Daoy (cell line): ENCODE measurements around a stretch of chr20.

GRCh38 chr20:57682315-57683147, 27.3 kb downstream of the PMEPA1 start:
- RAMPAGE, long total RNA, result no peak

DNA sequence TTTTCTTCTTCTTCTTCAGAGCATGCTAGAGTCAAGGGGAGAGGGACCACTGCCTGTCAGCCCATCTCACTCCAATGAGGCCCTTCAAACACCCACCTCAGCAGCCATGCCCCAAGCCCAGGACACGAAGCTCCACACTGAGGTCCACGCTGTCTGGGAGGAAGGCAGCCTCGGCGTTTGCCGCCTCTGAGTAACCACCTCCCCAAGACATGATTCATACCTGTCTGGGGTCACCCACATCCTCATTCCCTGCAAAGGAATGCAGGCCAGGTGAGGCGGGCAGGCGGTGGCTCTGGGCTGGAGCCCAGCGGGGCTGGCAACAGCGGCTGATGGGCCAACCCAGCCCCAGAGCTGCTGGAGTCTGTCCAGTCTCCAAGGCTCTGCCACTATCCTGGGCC, 14.9 kb downstream of the PMEPA1 start:
- RAMPAGE, long total RNA, result no peak

DNA sequence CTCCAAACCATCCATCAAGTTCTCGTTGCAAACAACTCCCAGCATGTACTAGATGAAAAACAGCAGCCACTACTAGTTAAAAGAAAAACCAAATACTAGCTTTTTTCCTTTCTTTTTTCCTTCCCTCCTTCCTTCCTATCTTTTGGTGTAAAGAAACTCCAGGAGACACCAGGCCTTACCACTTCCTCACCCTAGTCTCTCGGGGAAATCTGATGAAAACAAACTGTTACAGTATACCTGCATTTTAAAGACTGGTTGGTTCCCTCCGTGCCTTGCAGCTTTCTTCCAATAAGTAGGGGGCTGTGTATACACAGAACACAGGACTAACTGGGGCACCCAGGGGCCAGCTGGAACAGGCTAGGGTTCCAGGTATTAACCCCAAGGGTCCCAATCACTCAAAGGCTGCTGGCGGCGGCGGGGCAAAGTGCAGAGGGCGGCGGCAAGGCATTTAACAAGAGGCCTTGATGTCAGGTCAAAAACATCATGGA, 2.7 kb downstream of the PMEPA1 start:
- RAMPAGE, long total RNA, result no peak

DNA sequence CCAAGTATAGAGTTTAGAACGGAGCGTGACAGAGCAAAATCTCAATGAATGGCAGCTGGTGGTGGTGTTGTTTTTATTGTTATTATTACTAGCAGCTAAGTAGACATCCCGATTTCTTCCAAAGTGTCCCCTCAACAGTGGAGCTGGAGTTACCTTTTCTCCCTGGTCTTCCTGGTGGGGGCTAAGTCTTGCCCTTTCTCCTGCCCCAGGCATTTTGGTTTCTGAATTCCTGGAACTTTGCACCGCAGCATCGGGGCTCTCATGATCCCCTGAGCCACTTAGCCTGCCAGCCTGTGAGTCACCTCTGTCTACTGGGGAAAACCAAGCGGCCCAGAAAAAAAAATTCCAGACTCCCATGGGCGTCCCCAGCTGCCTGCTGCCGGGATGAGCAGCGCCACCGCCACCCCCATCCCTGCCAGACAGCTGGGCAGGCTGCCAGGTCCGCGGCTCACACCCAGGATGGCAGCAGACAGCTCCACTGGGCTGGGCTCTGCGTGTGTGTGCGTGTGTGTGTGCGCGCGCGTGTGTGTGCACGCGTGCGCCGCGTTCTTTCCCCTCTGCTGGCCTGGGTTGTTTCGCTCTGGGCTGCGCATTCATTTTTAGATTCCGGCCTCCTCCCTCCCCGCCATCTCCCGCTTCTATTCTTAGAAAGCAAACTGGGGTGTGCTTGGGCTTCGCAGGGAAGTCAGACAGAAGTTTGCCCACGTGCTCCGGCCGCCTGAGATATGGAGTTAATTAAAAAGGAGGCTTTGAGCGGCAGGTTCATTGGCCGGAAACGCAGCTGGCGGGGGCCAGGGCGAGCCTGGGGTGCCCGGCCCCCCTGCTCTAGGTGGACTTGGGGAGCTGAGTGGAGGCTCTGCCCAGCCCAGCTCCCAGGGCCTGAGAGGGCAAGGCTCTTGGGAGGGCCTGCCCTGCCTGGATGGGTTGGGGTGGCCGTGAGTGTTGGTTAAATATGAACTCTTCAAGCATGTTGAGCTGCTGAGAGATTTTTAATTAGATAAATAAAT, 38.9 kb upstream of the PMEPA1 start:
- RAMPAGE, long total RNA, result no peak

GRCh38 chr20:58039432-58040288, 111.0 kb upstream of the C20orf85 start:
- RAMPAGE, long total RNA, result no peak

DNA sequence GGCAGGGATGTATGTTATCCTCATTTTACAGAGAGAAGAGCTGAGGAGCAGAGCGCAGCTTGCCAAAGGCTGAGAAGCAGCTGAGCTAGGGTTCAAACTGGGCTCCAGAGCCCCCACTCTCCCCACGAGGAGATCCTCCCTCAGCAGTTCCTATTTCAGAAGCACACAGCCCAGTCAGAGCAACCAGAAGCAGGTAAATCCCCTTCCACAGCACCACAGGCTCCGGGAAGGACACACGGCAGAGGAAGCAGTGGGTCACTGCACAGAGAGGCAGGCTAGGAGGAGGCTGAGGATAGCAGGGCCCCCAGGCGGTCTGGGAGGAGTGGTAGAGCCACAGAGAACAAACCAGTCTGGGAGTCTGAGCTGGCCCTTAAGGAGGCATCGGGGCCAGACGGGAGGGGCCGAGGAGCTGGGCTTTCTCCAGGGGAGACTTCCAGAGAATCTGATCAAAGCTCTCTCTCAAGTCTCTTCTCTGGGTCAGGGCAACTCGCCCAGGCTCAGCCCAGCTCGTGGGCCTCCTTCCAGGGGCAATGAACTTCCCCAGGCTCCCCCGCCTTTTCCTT, 96.1 kb upstream of the C20orf85 start:
- RAMPAGE, long total RNA, result no peak

- RAMPAGE, long total RNA, result no peak
Measured at GRCh38 chr20:58097716-58098112, 53.0 kb upstream of the C20orf85 start.

DNA sequence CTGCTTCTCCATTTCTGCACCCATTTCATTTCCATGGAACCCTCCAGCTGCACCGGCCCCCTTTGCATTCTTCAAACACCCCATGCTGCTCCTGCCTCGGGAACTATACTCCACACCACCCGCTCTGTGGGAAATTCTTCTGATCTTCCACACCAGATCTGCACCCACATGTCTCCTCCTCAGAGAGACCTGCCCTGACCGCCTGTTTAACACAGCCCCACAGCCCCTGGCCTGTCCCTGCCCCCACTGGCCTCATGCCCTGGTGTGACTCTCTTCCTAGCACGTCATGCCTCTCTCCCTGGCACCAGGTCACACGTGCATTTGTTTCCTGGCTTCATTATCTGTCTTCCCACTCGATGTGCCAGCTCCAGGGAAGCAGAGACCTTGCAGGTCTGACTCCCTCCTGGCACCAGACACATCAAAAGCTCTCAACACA, 1.8 kb upstream of the C20orf85 start:
- RAMPAGE, long total RNA, result no peak

GRCh38 chr20:58308659-58309601, 585 bp upstream of the RAB22A start:
- RAMPAGE, long total RNA, result no peak

GRCh38 chr20:58349403-58350444, 39.3 kb upstream of the VAPB start:
- RAMPAGE, long total RNA, result no peak

DNA sequence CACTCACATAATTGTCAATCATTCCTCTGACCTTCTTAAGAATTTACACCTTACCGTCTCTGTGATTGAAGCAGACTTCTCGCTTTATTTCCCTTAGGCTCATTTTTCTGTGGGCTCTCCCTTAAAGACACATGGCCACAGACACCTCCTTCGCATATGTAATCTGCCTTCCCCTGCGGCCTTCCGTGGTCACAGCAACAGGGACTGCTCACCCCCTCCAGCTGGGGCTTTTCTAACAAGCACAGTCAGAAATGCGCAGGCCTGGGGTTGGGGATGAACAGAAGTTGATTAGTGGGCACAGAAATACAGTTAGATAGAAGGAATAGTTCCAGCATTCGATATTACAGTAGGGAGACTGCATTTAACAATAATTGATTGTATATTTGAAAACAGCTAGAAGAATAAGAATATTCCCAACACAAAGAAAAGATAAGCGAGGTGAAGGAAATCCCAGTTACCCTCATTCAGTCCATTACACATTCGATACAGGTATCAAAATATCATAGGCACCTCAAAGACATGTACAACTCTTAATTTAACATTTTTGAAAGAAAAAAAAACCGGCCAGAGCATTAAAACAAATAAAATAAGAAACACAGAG, 22.9 kb upstream of the VAPB start:
- RAMPAGE, long total RNA, result no peak

- RAMPAGE, long total RNA, result no peak
Measured at GRCh38 chr20:58453209-58454130, 61.7 kb downstream of the APCDD1L start.

- RAMPAGE, long total RNA, result no peak
Measured at GRCh38 chr20:58619719-58620226, 31.3 kb upstream of the STX16 start.

GRCh38 chr20:58649903-58650139, 1.3 kb upstream of the STX16 start:
- RAMPAGE, long total RNA, result no peak

DNA sequence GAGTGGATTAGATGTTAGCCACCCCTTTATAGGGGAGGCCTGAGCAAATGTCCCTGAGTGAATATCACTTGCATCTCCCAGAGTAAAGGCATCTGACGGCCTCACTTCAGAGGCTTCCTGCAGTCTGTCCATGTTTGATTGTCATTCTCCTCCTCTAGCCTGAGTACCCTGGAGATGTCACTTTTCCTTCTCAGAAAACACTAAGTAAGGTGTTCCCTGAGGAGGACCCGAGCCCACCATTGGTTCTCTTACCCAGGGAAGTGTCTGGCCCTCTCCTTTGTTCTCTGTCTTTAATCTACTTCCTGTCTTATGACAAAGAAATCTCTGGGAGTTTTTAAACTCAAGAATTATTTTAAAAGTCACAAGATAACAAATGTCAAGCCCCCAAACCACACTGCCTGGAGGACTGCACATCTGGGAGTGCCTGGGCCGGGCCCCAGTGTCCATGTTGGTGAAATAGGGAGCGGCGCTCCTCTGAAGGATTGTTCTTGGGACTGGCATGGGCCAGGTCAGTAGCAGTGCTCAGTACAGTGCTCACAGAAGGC, 10.8 kb downstream of the STX16 start:
- RAMPAGE, long total RNA, result no peak

DNA sequence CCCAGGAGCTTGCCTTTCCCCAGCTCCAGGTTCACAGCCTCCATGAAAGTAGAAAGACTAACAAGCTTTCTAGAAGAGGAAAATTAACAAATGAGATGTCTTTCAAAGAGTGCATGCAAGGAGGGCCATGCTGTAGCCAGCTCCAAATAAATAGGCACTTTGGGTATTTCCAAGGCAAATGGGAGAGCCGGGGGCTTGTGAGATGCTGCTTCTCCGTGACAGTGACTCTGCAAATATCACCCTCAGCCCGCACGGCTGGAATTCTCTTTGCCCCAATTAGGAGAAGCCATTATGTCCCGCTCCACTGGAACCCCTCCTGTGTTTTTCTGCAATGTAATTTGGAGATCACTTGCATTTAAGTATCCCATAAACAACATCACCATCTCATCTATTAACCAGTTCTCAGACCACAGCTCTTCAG, 85.4 kb upstream of the GNAS start:
- RAMPAGE, long total RNA, result no peak

GRCh38 chr20:58850100-58850741, 41.0 kb upstream of the GNAS start:
- RAMPAGE, long total RNA, result no peak

DNA sequence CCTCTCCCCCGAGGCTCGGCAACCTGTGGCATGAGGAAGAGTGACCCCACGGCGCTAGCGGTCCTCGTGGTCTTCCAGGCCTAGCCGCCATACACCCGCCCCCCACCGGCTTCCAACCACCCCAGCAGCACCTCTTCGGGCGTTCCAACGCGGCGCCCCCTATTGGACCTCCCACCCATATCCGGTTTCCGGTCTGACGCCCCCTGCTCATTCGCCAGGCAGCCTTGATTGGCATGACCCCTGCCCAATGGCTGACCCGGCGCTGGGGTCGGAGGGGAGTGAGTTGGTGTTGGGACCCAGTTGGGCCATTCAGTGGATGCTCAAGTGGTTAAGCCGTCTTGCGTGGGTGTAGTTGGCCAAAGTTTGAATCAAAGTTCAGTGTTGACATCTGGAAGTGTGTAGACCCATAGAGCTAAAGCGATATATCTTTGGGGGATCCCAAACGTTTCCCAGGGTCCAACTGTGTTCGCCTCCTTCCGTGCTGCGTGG, 40.4 kb upstream of the GNAS start:
- RAMPAGE, long total RNA, result no peak

GRCh38 chr20:58995814-58996778, 11.0 kb downstream of the CTSZ start:
- RAMPAGE, long total RNA, result no peak

GRCh38 chr20:59121883-59122508, 41.6 kb upstream of the ZNF831 start:
- RAMPAGE, long total RNA, result no peak